Heart (tissue), 3 donors: Measurements from ENCODE around the gene SNX2.

DNA sequence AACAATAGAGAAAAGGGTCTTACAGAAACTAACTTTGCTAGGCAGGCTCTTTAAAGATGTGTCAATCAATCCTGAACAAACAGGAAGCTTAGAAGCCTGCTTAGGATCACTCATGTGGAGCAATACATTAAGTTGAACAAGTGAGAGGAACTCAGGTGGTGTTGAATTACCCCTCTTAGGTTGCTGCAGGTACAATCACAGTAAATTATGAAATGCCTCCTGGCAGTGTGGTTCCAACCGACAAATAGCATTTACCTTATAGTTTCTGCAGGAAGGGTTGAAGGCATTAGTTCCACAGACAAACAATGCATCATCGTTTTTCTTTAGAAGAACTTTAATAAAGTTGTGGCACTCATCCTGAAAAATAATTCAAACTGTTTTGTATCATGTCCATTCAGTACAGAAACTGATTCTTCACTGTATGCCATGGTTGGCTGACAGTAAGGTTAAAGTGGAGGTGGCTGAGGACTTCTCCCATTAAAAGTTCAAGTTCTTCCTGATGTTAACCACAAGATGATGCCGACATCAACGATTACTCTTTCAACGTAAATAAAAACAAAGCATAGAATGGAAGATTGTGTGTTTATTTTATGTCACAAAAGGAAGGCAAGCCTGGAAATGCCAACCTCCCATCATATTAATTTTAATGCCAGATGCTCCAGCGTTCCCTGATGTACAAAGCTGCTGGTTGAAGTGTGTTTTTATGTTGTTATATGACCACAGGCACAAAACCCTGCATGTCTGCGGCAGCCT is 79.3 kb downstream of the SEMA6A start:
- RAMPAGE, long total RNA, 2 experiments = no peak in any of the 2 experiments

DNA sequence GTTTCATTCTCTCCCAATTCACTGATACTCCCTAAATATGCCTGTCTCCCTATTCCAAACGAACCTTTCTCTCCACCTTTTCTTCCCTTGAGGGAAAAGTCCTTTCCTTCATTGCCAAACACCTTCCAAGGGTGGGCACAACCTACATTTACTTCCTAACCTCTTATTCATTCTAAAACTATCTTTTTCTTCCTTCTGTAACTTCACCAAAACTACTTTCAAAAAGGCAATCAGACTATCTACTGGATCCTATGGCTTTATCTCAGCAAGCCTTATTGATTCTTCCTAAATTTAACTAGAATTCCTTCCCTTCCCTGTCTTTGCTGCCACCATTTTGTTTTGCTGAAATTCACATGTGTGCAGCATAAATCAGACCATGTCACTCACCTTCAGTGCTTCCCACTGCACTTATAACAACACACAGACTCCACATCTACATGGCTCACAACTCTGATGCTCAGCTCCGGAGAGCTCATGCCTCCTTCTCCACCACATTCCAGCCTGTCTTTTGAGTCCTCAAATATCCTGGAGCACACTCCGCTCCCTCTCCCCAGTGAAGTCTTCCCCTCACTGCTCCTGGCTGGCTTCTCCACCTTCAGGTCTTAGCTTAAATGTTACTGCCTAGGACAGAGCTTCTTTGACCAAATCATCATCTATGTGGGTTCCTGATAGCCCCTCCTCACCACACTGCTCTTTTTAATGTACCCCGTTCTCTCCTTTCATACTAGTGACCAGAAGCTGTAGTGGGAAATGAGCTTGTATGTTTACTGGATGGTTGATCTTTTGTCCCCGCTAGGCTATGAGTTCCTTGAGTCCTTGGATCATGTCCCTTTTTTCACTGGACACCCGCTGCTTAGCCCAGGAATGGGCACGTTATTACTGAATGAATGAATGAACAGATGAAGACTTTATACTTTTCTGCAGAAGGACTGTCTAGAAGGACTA is 40.4 kb downstream of the SEMA6A start:
- RAMPAGE, long total RNA, 2 experiments = no peak in any of the 2 experiments

GRCh38 chr5:116544270-116544923 is 30.2 kb downstream of the SEMA6A start:
- RAMPAGE, long total RNA, 2 experiments = no peak in any of the 2 experiments

- RAMPAGE, long total RNA, 2 experiments = no peak in any of the 2 experiments
Measured at GRCh38 chr5:116572688-116573415, 1.8 kb downstream of the SEMA6A start.

DNA sequence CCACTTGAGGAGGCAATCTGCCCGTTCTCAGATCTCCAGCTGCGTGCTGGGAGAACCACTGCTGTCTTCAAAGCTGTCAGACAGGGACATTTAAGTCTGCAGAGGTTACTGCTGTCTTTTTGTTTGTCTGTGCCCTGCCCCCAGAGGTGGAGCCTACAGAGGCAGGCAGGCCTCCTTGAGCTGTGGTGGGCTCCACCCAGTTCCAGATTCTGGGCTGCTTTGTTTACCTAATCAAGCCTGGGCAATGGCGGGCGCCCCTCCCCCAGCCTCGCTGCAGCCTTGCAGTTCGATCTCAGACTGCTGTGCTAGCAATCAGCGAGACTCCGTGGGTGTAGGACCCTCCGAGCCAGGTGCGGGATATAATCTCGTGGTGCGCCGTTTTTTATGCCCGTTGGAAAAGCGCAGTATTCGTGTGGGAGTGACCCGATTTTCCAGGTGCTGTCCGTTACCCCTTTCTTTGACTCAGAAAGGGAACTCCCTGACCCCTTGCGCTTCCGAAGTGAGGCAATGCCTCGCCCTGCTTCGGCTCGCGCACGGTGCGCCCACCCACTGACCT is 958.4 kb upstream of the SEMA6A start:
- RAMPAGE, long total RNA, 2 experiments = no peak in any of the 2 experiments

DNA sequence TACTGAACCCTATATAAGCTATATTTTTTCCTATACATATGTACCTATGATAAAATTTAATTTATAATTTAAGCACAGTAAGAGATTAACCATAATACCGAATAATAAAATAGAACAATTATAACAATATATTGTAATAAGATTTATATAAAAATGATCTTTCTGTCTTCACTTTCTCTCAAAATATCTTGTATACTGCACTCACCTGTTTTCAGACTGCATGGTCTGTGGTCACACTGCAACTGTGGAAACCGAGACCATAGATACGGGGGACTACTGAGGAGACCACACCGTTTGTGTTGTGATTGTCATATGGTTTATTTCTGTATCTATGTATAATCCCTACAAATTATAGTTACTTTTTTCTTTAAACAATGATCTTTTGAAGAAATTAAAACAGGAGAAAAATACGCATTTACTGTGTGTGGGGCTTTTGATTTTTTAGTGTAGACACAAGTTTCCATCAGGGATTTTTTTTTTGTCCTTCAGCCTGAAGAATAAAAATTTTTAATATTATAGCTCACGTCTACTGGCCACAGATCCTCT is 78.8 kb upstream of the TNFAIP8 start:
- RAMPAGE, long total RNA, 2 experiments = no peak in any of the 2 experiments

- RAMPAGE, long total RNA, 2 experiments = no peak in any of the 2 experiments
Measured at GRCh38 chr5:119341987-119342539, 13.8 kb upstream of the TNFAIP8 start.

DNA sequence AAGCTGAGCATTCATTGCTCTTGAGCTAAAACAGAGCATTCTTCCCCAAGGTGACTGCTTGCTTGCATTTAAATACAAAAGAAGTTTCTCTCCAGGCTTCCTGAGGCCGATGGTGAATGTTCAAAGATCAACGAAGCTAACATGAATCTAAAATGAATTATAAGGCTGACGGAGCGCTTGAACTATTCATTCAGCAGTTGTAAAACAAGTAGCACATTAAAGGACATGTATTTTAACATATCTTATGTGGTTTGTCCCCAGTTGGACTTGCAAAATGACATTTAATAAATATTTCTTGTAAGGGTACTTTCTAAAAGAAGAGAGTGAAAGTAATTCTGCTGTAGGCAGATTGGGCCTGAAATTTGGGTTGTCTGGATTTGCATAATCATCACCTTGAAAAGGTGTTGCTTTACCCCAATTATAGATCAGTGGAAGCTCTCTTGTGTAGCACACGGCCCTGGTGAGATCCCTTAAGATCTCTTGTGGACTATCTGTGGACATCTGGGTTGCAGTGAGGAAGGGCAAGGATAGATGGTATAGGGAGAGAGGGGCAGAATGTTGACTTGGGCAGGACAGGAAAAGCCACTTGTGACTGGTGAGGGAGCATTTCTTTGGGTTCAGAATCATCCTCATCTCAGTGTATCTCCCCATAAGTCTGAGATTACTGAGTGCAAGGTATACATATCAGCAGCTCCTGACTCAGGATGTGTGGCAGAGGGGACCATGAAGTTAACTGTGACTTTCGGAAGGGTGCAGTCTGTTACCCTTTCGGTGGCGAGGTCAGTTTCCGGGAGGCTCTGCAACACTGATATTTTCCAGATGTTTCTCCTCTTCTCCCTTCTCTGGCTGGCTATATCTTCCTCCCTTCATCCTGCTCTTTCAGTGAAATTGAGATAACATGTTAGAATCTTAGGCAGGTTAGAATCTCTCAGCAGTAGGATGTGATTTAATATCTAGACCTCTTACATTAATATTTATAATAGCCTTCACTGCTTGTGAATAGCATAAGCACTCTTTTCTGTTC is 2.0 kb upstream of the TNFAIP8 start:
- RAMPAGE, long total RNA, 2 experiments = no peak in any of the 2 experiments

DNA sequence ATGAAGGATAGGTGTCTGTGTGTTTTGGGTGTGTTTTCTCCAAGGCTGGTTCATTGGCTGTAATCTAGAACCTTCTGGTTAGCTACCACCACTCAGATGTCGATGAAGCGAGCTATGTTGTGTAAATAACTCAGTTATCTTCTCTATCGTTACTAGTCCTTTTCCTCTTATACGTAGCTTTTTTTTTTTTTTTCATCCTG is 2.0 kb downstream of the TNFAIP8 start:
- RAMPAGE, long total RNA, 2 experiments = no peak in any of the 2 experiments

GRCh38 chr5:119360977-119361662 is 5.3 kb downstream of the TNFAIP8 start:
- RAMPAGE, long total RNA, 2 experiments = no peak in any of the 2 experiments

- RAMPAGE, long total RNA, 2 experiments = no peak in any of the 2 experiments
Measured at GRCh38 chr5:119388561-119388917, 32.7 kb downstream of the TNFAIP8 start.

- RAMPAGE, long total RNA, 2 experiments = no peak in any of the 2 experiments
Measured at GRCh38 chr5:119428395-119428594, 24.0 kb upstream of the HSD17B4 start.

DNA sequence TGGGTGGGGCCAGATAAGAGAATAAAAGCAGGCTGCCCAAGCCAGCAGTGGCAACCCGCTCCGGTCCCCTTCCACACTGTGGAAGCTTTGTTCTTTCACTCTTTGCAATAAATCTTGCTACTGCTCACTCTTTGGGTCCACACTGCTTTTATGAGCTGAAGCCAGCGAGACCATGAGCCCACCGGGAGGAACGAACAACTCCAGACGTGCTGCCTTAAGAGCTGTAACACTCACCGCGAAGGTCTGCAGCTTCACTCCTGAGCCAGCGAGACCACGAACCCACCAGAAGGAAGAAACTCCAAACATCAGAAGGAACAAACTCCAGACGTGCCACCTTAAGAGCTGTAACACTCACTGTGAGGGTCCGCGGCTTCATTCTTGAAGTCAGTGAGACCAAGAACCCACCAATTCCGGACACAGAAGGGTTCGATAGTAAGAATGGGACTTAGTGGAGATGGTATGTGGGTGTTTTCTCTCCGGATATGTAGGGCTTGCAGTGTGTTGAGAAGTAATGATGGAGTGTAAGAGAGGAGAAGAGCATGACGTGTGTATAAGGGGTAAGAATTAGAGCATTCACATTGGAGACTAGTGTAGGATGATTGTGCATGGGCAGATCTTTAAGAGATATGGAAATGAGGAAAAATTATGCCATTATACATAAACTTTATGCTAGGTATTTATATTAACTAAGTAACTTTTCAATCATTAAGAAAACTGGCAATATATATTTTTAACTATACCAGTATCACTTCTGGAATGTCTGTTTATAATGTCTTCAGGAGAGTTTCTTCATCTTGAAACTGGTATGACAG is 66.0 kb downstream of the HSD17B4 start:
- RAMPAGE, long total RNA, 2 experiments = no peak in any of the 2 experiments

DNA sequence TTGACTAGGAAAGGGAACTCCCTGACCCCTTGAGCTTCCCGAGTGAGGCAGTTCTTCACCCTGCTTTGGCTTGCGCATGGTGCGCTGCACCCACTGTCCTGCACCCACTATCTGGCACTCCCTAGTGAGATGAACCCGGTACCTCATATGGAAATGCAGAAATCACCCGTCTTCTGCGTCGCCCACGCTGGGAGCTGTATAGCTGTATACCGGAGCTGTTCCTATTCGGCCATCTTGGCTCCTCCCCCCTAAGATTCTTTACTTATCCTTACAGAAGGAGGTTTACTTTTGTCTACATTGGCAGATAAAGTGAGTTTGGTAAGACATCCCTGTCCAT is 151.2 kb downstream of the FAM170A start:
- RAMPAGE, long total RNA, 2 experiments = no peak in any of the 2 experiments

DNA sequence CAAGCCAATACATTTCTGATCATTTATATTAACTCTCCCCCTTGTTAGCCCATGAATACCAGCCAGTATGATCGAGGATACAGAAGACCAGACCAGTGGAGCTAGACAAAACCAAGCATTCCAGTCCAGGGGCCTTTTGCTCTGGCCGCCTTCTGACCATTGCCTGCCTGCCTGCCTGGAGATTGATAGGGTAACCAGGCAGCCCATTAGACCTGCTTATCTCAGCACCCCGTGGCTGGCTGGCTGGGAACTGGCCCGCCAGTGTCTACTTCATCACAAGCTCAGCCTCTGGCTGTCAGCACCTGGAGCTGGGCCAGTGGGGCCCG is 181.2 kb downstream of the SNCAIP start:
- RAMPAGE, long total RNA, 2 experiments = no peak in any of the 2 experiments

DNA sequence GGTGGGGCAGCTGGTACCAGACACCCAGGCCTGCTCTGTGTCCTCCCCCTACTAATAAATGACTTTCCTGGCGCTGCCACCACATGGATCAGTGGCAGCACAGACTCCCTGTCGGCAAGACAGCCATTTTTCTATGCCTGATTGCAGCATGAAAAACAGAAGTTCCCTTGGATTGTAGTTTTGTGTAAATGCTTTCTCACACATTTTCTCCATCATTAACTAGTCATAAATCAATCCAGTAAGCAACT is 181.5 kb downstream of the SNCAIP start:
- RAMPAGE, long total RNA, 2 experiments = no peak in any of the 2 experiments

DNA sequence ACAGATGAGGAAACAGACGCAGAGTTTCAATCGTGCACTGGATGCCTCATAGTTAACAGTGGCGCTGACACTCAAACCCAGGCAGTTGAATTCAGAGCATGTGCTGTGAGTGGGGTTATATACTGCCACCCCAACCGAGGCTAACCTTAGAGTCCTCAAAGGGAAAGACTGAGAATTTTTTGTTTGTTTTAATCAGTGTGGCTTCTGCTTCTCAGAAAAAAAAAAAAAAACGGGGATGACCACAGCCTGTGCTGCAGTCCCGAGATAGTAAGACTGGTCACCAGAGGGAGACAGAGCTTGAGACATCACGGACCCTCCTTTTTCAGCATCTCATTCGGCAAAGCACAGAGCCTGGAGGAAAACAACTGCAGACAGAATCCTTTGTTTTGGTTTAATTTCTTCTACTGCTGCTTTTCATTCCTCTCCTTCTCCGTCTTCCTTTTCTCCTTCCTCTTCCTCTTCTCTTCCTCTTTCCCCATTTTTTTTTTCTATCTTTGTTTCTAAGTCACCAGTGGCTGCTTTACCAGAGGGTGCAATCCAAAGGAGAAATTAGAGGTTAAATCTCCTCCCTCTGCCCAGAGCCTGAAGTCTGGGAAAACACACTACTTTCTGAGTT is 188.7 kb downstream of the SNCAIP start:
- RAMPAGE, long total RNA, 2 experiments = no peak in any of the 2 experiments

DNA sequence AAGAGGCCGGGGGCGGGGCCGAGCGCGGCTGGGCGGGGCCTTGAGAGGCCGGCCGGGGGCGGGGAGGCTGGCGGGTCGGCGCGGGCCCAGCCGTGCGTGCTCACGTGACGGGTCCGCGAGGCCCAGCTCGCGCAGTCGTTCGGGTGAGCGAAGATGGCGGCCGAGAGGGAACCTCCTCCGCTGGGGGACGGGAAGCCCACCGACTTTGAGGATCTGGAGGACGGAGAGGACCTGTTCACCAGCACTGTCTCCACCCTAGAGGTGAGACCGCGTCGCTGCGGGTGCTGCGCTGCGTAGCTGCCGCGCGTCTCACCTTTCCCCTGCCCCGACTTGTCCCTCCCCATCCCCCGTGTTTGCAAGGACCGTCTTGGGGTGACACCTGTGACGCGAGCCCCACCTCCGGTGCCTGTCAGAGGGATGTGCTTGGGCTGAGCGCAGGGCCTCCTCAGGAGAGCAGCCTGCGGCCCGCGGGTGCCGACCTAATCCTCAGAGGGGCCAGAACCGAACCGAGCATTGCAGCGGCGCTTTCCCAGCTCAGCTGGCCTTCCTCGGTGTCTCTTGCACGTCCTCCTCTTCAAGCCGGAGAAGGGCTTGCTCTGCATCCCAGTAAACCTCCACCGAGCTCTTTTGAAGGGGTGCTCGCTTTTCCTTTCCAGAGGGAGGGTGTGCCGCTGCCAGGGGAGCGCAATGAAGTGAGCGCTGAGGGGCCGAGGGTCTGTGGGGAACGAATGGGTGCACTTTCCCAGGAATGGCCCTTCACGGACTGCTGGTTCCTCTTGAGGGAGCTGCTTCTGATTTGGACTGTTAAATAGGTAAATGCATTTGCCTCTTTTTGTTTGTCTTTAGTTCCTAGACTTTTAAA is at the start of gene SNX2:
SNX2 (plus strand) TSS at position 130 of the 862 bp plus-strand sequence.
- RAMPAGE, long total RNA, 2 experiments = start-site peak on the plus strand in 2 of 2 experiments, centred at positions 125 to 132 of the sequence, 1,352 to 3,282 reads per replicate

DNA sequence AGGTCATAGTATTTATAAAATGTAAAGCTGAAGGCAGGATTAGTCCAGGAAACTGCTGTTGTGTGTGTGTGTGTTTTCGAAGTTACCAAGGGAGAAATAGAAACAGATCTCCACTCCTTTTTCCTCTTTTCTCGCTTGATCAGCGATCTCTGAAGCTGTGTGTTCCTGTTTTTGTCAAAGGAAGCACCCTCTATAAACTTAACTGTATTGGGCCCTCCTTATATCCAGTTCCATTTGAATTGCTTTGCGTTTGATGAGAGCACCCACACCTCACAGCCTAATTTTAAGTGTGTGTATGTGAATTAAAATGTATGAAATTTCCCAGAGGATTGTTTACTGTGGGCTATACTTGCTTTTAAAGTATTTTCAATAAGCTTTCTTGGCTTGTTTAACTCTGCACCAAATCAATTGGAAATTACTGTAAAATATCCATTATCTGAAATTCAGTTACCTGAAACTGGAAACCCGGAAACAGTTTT is 972 bp downstream of the SNX2 start:
- RAMPAGE, long total RNA, 2 experiments = no peak in any of the 2 experiments

DNA sequence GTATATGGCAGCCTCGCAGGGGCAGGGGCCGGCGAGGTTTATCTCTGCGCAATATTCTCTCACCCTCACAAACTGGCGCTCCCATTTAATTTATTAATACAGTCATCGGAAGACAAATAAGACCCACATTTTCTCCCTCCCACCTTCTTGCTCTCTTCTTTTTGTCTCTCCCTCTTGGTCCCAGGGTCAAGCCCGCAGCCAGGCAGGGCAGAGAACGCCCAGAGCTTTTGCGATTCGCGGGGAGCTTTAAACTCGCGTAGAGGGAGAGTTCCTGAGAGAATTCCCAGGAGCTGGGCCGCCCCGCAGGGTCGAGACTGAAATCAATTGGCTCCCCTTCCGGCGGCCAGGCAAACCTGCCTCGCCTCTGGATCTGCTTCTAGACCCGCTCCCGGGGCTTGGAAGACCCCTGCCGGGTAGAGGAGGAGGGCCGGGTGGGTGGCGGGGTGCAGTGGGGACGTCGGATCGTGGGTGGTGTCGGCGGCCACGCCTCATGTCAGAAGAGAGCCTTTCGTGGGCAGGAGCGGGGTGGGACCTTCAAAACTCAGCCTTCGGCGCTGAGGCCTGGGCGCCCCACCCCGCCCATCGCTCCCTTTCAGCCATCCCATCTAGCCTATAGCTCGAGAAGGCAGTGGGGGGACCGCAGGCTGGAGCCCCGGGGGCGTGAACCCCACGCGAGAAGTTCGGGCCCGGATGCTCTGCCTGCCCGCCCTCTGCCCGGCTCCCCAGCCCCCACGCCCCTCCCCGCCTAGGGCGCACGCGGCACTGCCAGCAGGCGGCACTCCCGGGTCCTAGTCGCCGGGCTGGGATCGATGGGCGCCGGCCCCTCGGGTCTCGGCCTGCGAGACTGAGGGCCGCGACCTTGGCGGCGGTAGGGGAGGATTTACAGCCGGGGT is 6.0 kb downstream of the PRDM6 start:
- RAMPAGE, long total RNA, 2 experiments = no peak in any of the 2 experiments